Upper lobe of left lung (tissue), 5 donors: Measurements from ENCODE around the genes PCSK7 and FXYD6.

DNA sequence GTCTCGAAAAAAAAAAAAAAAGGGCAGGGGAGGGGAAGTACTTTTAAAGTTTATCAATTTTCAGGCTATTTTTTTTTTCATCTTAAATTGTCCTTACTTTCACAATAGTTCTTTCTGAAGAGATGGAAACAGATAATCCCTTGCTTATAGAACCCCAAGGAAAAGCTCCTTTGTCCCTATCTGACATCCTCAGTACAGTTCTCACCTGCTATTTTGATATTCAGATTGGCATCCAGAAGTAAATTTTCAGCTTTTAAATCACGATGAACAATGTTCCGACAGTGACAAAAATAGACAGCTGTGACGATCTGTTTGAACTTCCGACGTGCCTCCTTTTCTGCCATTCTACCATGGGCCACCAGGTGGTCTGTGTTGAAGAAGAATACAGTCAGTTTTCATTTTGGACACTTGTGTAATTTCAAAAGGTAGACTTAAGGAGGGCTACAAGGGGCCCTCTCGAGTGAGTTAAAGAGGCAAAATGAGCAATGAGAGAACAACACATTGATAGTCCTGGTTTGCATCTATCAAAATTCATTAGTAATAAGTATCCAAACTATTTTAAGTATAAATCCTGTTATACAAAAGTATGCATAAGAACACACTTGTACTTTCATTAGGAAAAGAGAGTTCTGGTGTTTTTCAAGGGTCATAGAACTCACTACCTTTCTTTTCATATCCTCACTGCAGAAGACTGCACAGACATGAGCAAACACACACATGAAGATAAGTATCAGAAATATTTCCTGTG is 89.8 kb upstream of the APOA1 start:
- PRO-cap, 2 experiments: no peak in any of the 2 experiments
- RAMPAGE, long total RNA, 4 experiments: no peak in any of the 4 experiments

DNA sequence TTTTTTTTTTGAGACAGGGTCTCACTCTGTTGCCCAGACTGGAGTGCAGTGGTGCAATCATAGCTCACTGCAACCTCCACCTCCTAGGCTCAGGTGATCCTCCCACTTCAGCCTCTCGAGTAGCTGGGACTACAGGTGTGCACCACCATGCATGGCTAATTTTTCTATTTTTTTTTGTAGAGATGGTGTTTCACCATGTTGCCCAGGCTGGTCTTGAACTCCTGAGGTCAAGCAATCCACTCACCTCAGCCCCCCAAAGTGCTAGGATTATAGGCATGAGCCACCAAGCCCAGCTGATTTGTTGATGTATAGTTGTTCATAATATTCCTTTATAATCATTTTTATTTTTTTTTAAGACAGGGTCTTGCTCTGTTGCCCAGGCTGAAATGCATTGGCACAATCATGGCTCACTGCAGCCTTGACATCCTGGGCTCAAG is 110.5 kb upstream of the APOA1 start:
- PRO-cap, 2 experiments: no peak in any of the 2 experiments
- RAMPAGE, long total RNA, 4 experiments: no peak in any of the 4 experiments

DNA sequence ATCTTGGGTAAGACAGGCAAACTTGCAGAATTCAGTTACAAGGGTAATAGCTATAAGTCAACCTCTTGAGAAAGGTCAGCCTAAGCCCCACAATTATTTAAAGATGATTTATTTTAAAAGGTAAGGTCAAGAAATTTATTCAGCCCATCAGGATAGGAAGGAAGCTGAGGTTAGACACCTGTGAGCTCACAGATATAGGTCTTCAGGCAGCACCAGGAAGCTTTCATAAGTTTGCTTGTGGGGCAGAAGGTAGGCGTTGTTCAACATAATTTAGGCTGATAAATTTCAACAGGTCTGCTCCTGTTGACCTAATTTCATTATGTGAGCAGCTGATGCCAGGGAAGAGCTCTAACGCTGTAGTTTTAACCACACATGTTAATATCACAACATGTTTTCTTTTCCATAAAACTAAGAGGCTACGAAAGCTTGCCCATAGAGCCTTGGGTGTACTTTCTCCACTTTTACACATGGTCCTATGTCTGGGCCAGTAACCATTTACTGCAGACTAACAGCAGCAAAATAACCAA is 118.2 kb upstream of the APOA1 start:
- PRO-cap, 2 experiments: no peak in any of the 2 experiments
- RAMPAGE, long total RNA, 4 experiments: no peak in any of the 4 experiments

GRCh38 chr11:116956816-116957101 is 119.3 kb upstream of the APOA1 start:
- PRO-cap, 2 experiments: no peak in any of the 2 experiments
- RAMPAGE, long total RNA, 4 experiments: no peak in any of the 4 experiments

- PRO-cap, 2 experiments: no peak in any of the 2 experiments
- RAMPAGE, long total RNA, 4 experiments: no peak in any of the 4 experiments
Measured at GRCh38 chr11:116989843-116990429, 108.3 kb downstream of the SIK3 start.

DNA sequence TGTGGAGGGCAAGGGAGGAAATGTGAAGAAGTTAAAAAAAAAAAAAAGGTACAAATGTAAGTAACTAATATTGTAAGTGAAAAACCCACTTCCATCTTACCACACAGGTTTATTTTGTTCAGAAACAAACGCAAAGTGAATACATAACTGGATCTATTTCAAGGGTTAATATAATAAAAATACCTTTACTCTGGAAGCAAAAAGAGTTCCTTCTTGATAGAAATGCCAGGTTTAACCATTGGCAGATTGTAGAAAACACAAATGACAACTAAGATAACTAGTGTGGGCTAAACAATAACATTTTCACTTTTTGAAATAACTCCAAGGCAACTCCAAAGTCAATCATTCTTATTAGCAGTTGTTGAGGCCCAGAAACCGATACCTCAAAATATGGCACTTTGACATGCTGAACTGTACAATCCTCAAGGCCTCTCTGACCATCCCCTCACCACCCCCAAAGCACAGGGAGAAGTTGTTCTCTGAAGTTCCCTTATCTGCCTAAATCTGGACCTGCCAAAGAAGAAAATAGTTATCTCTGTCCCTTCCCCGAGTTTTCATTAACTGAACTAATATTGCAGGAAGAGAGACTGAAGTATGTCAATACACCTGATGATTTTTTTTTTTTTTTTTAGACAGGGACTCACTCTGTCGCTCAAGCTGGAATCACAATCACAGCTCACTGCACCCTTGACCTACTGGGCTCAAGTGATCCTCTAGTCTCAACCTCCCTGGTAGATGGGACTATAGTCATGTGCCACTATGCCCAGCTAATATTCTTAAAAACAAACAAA is 75.2 kb downstream of the SIK3 start:
- PRO-cap, 2 experiments: no peak in any of the 2 experiments
- RAMPAGE, long total RNA, 4 experiments: start-site peak on the minus strand in 1 of 4 experiments, centred at position 272 of the sequence, 7 reads per replicate

DNA sequence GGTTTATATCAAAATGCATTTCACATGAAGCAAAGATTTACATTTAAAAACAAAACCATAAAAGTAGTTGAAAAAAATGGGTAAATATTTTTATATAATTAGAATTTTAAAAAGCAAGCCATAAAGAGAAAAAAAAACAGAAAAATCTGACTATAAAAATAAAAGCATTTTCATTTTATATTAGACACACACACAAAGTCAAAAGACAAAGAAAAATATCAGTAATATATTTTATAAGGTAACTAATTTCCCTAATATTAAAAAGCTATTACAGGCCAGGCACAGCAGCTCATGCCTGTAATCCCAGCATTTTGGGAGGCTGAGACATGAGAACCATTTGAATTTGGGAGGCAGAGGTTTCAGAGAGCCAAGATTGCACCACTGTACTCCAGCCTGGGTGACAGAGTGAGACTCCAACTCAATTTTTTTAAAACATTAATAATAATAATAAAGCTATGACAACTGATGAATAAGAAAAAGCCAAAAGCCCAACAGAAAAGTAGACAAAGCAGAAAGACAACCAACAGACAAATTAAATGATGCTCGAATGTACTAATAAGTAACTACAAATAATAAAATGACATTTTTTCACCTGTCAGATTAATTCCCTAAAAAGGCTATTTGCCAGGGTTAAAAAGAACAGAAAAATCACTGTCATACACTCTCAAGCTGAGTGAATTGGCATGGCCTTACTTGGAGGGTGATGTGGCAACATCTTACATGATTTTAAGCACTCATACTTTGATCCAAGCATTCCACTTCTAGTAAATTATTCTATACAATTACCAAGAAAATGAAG is 18.4 kb downstream of the SIK3 start:
- PRO-cap, 2 experiments: no peak in any of the 2 experiments
- RAMPAGE, long total RNA, 4 experiments: no peak in any of the 4 experiments

DNA sequence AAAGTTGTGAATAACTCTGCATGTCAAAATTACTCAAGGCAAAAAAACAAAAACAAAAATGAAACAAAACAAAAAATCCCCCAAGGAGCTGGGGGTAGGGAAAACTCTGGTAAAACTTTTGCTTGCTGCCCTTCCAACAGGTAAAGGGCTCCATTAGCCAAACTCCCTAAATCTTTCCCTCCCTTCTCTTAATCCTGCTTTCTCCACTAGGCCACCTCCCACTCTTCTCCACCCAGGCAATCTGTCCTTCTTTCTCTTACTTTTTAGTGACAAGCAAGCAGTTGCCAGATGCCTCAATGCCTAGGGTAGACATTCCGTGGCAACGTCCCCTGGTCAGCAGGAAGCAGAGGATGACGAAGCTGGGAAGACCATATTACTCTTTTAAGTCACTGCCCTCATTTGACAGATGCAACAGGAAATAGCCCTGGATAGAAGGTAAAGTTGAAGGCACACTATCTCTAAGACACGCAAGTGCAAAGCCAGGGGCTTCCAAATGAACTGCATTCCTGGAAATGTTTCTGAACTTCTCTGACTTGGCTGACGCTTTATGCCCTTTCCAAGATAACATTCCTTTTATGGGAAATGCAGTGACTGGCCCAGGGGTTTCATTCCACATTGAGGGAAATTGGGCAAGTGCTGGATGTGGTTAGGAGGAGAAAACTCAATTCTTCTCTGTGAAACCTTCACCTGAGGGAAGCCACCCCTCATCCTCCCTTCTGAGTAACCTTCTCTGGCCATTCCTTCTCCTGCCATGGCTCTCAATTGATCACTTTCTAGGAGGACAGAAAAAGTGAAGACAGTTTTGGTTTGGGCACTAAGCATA is 14.8 kb downstream of the PCSK7 start:
- PRO-cap, 2 experiments: no peak in any of the 2 experiments
- RAMPAGE, long total RNA, 4 experiments: start-site peak on the minus strand in 1 of 4 experiments, centred at position 366 of the sequence, 17 reads per replicate

- PRO-cap, 2 experiments: no peak in any of the 2 experiments
- RAMPAGE, long total RNA, 4 experiments: no peak in any of the 4 experiments
Measured at GRCh38 chr11:117218620-117218966, 13.3 kb downstream of the PCSK7 start.

GRCh38 chr11:117231958-117232398 is at the start of gene PCSK7:
Gene PCSK7 (minus strand): TSS chr11:117232073.
- PRO-cap, 2 experiments: peak in 2 of 2 experiments; most common plus-strand start chr11:117232173 (in 2); most common minus-strand start chr11:117232056 (in 1)
- RAMPAGE, long total RNA, 4 experiments: start-site peak on the minus strand in 4 of 4 experiments, at chr11:117232051-117232091 at its widest, 57 to 142 reads per replicate

DNA sequence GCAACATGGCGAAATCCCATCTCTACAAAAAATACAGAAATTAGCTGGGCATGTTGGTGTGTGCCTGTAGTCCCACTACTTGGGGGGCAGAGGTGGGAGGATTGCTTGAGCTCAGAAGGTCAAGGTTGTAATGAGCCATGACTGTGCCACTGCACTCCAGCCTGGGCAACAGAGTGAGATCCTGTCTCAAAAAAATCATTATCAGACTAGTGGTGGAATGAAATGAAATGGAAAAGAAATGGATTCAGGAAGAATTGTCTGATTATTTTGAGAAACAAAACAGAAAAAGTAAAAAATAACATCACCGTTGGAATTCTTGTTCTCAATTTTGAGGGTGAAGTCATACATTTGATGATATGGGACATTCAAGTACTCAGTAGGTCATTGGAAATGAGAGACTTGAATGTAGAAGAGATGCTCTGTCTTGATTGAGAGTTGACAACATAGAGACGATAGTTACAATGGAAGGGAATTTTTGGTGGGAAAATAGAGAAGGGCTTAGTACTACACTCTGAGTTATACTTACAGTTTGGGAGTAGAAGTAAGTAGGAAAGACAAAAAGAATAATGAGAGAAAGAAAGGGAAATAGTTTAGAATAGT is 24.8 kb downstream of the RNF214 start:
- PRO-cap, 2 experiments: no peak in any of the 2 experiments
- RAMPAGE, long total RNA, 4 experiments: start-site peak on the plus strand in 1 of 4 experiments, centred at position 295 of the sequence, 5 reads per replicate

- PRO-cap, 2 experiments: no peak in any of the 2 experiments
- RAMPAGE, long total RNA, 4 experiments: start-site peak on the plus strand in 1 of 4 experiments, at chr11:117287917-117288100 at its widest, 16 reads per replicate
Measured at GRCh38 chr11:117287733-117288339, 28.2 kb downstream of the BACE1 start.

DNA sequence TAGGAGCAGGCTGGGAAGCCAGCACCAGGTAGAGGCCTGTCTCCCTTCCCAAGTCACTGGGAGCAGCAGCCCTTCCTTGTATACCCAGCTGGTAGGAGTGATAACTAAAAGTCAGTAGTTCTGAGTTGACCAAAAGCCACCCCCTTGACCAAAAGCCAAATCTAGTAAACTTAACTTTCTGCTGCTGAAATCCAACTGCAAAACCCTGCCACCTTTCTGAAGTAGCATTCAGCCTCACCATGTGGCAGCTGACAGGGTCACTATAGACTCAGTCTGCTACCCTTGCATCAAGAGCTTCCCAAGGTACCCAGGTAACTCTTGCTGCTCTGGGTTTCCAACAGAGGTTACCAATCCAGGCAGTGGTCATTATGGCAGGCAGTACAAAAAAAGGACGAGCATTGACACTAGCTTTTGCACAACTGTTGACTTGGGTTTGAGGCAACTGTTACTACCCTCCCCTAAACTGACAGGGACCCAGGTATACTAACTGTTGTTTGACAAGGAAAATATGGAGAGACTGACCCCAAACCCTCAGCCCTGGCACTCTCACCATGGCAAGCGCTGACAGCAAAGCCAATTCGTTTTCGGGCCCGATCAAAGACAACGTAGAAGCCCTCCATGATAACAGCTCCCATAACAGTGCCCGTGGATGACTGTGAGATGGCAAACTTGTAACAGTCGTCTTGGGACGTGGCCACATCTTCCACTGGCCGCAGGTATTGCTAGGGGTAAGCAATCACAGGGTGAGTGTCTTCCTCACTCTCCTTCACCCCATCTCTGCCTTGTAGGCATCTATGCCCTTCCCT is 25.9 kb downstream of the BACE1 start:
- PRO-cap, 2 experiments: no peak in any of the 2 experiments
- RAMPAGE, long total RNA, 4 experiments: no peak in any of the 4 experiments

DNA sequence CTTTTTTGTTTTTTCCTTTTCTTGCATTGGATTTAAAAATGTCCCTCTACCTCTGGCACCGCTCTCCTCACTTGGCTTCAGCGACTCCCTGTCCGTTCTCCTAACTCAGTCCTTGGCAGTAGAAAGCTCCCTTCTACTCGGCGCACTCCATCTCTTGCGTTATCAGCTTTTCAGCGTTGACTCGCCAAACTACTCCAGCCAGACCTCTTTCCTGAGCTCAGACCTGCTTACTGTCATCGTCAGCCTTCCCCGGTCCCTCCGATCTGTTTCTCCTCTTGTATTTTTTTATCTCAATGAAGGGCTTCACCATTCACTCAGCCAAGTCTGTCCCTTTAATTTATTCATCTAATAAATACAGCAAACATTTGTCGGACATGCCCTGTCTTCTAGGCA is 751 bp downstream of the CEP164 start:
- PRO-cap, 2 experiments: no peak in any of the 2 experiments
- RAMPAGE, long total RNA, 4 experiments: no peak in any of the 4 experiments

DNA sequence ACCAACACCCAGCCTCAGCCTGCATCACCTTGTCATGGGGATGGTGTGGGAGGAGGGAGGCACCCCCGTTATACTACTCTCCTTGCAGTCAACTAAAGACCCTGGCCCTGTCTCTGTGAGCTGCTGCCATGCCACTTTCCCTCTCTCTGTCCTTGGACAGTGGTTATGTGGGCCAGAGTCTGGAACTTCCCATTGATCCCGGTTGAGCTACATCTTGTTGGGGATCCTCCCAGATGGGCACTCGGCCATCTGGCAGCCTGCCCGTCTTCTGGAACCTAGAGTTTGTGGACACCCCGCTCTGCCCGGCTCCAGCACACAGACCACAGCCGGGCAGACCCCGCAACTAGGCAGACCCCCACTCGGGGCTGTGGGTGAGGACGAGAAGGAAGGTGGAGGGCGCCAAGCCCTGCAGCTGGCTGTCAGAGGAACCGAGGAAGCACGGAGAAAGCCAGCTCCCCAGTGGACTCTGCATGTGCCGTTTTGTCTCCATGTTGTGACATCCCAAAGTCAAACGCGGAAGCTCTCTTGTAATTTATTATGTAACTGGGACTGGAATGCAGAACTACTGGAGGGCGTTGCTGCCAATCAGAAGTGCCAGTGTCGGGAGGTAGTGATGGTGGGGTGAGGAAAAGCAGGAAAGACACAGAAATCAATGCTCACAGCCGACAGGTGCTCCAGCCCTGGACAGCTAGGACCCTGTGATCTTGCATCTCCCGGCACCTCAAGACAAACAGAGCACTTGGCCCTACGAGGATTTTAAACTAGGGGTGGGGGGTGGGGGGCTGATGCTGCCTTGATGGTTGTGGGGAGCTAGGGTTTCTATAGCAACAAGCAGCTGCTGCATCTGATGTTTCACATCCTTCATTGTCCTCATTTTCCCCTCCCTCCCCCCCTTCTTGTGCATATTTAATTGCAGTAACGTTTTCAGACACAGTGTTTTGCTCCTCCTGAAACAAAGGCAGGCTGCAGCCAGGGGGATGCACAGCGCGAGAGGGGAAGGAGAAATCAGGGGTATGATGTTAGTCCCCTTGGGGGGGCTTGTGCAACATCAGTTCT is 207.8 kb downstream of the CEP164 start:
- PRO-cap, 2 experiments: no peak in any of the 2 experiments
- RAMPAGE, long total RNA, 4 experiments: no peak in any of the 4 experiments

DNA sequence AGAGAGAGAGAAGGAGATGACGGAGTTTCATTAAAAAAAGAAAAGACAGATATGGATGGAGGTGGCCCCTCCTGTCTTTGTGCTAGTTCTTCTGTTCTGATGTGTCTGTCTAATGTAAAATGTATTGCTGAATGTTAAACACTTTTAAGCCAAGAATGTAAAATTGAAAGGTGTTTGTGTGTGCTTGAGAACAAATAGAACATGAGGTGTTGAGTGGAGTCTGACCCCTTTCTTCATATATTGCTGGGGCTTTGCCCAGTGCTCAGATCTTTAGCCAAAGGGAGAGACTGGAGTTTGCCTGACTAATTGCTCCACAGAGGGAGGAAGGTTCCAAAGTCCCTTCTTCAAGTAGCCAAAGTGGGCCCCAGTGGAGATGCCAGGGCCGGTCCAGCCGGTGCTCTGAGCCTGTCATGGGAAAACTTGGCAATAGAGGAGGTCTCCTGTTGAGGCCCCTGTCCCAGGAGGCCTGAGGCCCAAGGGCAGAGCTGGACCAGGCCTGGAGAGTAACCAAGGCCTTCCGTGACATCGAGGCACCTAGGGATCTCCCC is 112.4 kb downstream of the DSCAML1 start:
- PRO-cap, 2 experiments: no peak in any of the 2 experiments
- RAMPAGE, long total RNA, 4 experiments: no peak in any of the 4 experiments

DNA sequence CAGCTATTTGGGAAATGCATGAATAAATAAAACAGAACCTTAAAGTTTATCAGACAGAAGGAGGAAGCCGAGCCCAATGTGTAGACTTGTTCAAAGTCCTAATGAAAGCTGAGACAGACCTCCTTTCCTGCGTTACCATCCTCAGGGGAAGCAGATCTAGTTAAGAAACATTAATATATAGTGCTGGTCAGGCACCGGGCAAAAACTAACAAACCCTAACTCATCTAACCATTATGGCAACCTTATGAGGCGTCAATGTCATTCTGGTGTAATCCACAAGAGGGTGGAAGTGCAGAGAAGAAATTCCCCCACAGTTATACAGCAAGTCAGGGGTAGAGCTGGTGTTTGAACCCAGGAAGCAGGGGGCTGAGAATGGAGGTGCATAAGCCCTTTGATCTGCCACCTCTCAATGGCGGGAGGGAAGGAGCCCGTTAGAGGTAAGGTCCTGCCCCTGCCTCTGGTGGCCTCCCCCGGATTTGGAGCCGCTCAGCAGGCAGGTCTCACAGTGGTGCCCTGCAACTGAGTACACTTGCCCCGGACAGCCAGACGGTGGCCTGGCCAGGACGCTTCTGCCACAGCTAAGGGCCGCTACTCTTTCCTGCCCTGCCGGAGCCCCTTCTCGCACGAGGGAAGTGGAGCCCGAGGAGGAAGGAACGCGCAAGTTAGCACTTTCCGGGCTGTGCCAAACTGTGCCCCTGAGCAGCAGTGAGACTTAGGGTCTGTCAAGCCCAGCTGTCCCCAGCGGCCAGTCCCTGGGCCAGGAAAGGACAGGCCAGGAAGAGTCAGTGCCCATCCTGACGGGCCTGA is 1.2 kb downstream of the FXYD2 start:
- PRO-cap, 2 experiments: no peak in any of the 2 experiments
- RAMPAGE, long total RNA, 4 experiments: no peak in any of the 4 experiments

DNA sequence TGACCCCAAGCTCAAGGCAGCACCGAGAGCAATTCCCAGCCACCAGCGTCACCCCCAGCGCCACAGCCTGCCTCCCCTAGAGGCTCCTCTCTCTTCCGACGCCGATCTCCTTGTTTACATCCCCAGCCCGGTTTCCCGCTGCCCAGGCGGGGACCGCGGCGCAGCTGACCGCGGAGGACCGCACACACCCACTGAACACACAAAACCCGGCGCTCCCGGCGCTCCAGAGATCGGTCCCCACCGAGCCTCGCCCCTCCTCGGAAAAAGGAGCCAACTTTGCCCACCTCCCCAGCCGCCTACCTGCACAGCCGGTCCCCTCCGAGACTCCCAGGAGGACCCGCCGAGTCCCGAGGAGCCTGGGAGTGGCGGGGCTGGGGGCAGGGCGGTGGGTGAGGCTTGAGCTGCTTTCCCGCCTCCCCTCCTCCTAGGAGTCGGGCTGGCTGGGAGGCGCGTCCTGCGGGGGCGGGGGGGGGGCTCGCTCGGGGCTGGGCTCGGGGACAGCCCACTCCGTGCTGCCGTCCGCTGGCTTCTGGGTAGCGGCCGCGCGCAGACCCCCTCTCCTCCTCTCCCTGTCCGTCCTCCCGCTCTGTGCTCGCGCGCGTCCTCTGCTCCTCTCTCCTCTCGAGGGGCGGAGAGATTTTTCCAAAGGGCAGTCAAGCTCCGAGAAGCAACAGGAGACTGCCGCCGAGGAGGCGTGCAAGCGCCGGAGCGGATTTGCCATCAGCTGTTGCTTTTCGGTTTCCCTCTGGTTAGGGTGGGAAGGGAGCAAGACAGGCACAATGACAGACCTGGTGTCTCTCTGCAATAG is at the start of gene FXYD6:
FXYD6 (minus strand) TSS at position 367 of the 808 bp plus-strand sequence.
- PRO-cap, 2 experiments: peak in 2 of 2 experiments; most common plus-strand start position 518 of the sequence (in 1); most common minus-strand start position 364 of the sequence (in 1)
- RAMPAGE, long total RNA, 4 experiments: start-site peak on the minus strand in 4 of 4 experiments, centred at positions 326 to 349 of the sequence, 26 to 330 reads per replicate

GRCh38 chr11:117946814-117947233 is 17.6 kb upstream of the TMPRSS13 start:
- PRO-cap, 2 experiments: peak in 1 of 2 experiments; most common minus-strand start chr11:117946969 (in 1)
- RAMPAGE, long total RNA, 4 experiments: no peak in any of the 4 experiments

GRCh38 chr11:117989022-117989347 is 2.8 kb downstream of the IL10RA start:
- PRO-cap, 2 experiments: no peak in any of the 2 experiments
- RAMPAGE, long total RNA, 4 experiments: no peak in any of the 4 experiments